Sigmoid colon (tissue), 4 donors: Measurements from ENCODE around the genes LRRC7 and RABGGTB.

- PRO-cap: no peak
- RAMPAGE, long total RNA, 4 experiments: no peak in any of the 4 experiments
Measured at GRCh38 chr1:67748366-67749359, 63.7 kb downstream of the GADD45A start.

DNA sequence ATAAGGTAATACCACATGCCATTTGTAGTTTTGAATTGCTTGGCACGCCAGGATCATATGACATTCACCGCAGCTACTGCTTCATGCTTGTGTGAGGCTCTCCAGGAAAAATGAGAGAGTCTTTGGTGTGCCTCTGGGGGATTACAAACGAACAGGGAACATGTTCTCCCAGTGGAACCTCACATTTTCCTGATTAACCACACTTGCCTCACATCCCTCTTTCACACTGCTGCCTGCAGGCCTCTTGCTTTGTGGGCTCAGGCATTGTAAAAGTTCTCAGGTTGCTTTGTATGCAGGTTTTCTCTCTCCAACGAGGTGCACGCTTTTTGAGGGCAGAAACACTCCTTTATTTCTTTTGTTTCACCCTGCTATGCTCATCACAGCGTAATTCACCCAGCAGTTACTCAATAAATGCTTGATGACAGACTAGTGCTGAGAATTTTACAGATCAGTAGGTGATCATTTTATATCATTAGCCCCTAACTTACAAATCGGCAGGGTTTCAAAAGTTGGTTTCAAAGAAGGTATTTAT lies 65.2 kb downstream of the GADD45A start:
- PRO-cap: unidirectional peak, plus-strand start at position 60 of the sequence; unidirectional peak, plus-strand start at position 211 of the sequence
- RAMPAGE, long total RNA, 4 experiments: no peak in any of the 4 experiments

DNA sequence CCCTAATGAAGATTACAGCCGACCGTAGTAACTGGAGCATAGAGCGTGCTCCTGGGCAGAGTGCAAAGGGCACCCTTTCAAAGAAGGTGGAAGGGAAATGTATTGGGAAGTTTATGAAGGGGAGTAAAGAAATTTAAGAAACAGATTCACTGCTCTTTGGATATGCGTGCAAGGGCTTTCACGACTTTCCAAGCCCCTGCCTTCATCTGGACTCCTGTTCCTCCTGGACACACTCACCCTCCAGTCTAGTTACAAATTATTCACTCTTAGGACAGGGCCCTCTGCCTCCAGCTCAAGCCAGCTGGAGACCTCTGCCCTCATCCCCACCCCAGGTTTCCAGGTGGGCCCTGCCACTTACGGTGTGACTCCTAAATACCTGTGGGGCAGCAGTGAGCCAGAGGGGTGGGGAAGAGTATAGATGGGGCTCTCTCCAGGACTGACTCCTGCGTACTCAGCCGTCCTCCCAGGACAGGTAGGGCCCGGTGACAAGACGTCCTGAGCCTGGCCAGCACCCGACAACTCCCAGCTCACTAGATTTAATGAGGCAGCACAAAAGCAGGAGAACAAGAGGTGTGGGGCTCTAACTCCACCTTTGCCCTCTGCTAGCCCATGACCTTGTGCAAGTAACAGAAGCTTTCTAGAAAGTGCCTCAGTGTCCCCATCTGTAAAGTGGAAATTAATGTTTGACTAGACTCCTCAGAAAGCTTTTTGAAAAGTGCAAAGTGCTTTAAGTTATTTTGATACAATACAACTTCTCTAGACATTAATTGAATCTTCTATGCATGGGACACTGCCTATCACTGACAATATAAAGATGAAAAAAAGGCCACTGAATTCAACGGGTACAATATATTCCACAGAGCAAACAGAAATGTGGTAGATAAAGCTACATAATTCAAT lies 16.8 kb downstream of the GNG12 start:
- PRO-cap: no peak
- RAMPAGE, long total RNA, 4 experiments: no peak in any of the 4 experiments

GRCh38 chr1:68115842-68116702 lies 65.6 kb upstream of the DIRAS3 start:
- PRO-cap: no peak
- RAMPAGE, long total RNA, 4 experiments: no peak in any of the 4 experiments

- PRO-cap: no peak
- RAMPAGE, long total RNA, 4 experiments: no peak in any of the 4 experiments
Measured at GRCh38 chr1:68191332-68191791, 41.0 kb downstream of the WLS start.

DNA sequence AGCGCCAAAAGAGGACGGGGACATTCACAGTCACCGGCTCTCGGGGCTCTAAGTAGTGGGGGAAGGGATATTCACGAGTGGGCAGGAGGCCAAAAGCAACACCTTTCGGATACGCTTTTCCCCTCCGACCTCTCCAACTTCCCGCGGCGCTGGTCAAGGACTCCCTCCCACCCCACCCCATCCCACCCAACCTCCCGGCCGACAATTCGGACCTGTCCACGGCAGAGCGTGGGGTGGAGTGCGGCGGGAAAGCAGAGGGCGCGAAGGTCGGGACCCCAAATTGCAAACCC lies 1.0 kb downstream of the WLS start:
- PRO-cap: no peak
- RAMPAGE, long total RNA, 4 experiments: no peak in any of the 4 experiments

DNA sequence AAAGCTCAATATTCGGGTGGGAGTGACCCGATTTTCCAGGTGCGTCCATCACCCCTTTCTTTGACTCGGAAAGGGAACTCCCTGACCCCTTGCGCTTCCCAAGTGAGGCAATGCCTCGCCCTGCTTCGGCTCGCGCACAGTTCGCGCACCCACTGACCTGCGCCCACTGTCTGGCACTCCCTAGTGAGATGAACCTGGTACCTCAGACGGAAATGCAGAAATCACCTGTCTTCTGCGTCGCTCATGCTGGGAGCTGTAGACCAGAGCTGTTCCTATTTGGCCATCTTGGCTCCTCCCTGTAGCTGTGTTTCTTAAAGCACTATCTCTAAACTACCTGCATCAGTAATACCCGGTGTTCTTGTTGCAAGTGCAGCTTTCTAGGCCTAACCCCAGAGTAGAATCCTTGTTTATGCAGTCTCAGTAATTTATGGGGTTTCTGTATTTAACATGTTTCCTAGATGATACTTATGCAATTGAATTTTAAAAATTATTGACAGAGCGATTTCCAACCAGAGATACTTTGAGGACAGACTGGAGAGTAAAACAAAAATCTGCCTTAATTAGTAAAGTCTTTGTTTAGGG lies 447.4 kb upstream of the LRRC7 start:
- PRO-cap: no peak
- RAMPAGE, long total RNA, 4 experiments: no peak in any of the 4 experiments

DNA sequence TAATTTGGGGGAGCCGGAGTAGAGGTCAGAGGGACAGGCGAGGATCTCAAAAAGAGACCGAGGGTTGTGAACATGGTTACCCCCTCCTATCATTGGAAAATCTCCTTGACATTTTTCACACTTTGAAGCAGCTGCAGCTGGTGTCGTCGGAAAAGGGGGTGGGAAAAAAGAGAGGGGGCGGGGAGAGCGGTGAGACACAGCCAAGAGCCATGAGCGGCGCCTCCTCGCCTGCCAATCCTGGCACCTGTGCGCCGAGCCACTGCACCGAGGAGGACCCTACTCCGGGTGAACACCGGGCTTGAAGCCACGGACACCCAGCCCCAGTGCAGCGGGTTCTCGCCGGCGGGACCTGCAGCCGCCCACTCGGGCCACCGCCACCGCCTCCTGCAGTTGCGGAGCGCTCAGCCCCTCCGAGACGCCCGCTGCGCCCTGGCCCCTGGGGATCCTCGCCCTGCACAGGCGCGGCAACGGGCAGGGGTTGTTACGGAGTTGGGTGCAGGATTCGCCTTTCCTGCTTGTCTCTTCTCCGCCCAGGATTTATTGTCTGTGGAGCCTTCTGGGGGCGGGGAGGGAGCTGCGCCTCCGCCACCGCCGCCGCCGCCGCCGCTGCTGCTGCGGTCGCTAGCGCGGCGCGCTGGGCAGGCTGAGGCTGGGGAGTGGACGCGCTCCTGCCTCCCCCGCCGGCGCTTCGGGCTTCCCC lies at the start of gene LRRC7:
TSS of gene LRRC7 (plus strand) at position 231 of the 700 bp plus-strand sequence.
- PRO-cap: no peak
- RAMPAGE, long total RNA, 4 experiments: no peak in any of the 4 experiments

DNA sequence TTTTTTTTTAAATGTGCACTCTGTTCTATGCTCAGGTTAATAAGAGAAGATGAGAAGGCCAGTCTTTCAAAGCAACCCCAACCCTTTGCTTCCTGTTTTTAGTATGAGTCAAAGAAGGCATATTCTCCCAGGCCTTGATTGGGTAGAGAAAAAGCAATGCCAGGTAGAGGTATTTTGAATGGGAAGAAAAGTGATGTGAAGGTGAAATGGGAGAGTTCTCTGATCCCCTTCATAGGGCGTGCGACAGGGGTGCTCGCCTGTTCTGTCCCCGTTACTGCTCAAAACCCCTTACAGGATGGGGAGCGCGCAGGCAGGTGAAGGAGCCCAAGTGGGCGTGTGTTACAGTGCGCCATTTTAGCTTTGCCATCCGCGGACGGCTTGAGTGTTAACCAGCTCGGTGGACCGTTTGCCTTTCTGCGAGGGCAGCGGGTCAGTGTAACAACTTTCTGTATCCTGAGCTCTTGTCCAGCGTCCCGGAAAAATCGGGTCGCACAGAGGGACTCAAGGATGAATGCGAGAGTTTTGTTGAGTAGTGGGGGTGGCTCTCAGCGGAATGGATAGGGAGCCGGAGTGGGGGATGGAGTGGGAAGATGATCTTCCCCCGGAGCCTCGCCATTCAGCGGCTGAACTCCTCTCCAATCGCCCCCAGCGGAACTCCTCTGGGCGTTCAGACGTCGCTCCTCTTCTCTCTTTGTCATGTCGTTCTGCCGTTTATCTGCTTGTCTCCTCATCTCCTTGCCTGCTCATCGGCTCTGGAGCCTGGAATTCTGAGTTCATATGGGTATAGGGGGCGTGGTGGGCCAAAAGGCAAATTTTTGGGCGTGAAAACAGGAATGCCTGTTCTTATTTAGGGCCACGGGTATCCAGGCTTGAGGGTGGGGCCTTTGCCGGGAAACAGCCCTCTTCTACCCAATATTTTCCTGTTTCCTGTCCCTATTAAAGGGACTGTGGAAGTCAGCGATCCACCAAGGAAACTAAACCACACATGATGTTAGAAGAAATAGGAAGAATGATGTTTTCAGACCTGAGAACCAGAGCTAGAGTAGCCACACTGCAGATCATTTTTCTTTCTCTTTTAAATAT lies 295.4 kb downstream of the CTH start:
- PRO-cap: no peak
- RAMPAGE, long total RNA, 4 experiments: no peak in any of the 4 experiments

GRCh38 chr1:70720145-70720529 lies 309.1 kb downstream of the CTH start:
- PRO-cap: no peak
- RAMPAGE, long total RNA, 4 experiments: no peak in any of the 4 experiments

- PRO-cap: no peak
- RAMPAGE, long total RNA, 4 experiments: start-site peak on the minus strand in 1 of 4 experiments, at chr1:71404640-71404779 at its widest, 181 reads per replicate
Measured at GRCh38 chr1:71404396-71405132, 323.7 kb upstream of the ZRANB2 start.

DNA sequence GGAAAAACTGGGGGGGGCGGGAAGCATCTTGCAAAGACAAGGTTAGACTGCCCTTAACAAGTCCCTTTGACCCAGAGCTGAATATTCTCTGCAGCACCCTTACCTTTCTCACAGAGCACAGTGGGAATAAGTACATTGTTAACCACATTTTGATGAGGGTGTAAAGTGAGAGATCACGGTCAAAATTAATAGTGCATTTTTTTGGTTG lies 275.7 kb downstream of the NEGR1 start:
- PRO-cap: no peak
- RAMPAGE, long total RNA, 4 experiments: no peak in any of the 4 experiments

GRCh38 chr1:75615877-75616922 lies 5.3 kb upstream of the SLC44A5 start:
- PRO-cap: no peak
- RAMPAGE, long total RNA, 4 experiments: no peak in any of the 4 experiments

- PRO-cap: no peak
- RAMPAGE, long total RNA, 4 experiments: no peak in any of the 4 experiments
Measured at GRCh38 chr1:75677456-75677847, 47.1 kb upstream of the ACADM start.

GRCh38 chr1:75723869-75724177 lies 686 bp upstream of the ACADM start:
- PRO-cap: no peak
- RAMPAGE, long total RNA, 4 experiments: no peak in any of the 4 experiments

GRCh38 chr1:75732569-75732980 lies 8.1 kb downstream of the ACADM start:
- PRO-cap: no peak
- RAMPAGE, long total RNA, 4 experiments: no peak in any of the 4 experiments

DNA sequence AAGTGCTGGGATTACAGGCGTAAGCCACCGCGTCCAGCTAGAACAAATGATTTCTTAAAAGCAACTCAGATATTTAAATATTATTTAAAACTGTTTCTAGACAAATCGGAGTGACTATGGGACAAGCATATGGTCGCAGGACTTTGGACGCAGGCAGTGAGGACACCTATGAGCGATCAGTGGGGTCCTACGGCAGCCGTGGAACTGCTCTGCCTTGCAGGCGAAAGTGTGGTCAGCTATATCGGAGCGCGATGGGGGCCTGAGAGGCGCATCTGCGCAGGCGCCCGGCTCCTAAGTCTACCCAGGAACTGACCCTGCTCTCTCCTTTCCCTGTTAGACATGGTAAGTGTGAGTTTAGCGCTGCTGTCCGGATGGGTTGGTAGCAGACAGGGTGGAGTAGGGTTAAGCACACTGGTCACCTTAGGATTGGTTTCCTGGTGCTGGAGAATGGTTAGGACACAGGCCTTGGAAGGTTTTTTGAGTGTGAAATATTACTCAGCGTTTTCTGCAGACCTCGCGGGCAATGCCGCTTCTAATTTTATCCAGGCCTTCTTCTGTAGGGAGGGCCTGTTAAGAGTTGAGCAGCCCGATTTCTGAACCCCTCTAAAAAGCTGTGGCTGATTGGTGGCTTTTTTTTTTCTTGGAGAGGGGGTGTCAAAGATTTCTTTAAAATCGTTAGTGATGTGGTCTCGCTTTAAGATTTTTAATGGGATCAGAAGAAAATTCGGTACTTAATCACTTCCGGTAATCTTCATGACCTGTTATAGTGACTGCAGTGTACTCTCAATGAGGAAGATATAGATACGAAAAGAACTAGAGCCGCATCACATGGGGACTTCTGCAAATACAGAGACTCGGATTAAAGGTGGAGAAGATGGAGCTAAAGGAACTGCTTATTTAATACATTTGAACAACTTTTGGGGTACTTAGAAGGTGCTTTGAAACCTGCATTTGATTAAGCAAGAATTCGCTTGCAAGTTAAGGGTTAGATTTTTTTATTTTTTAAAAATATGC lies at the start of gene RABGGTB:
TSS of gene RABGGTB (plus strand) at position 324 of the 1,014 bp plus-strand sequence.
- PRO-cap: bidirectional peak, plus-strand start at position 333 of the sequence, minus-strand start at position 211 of the sequence
- RAMPAGE, long total RNA, 4 experiments: start-site peak on the plus strand in 4 of 4 experiments, centred at positions 283 to 336 of the sequence, 42 to 103 reads per replicate

DNA sequence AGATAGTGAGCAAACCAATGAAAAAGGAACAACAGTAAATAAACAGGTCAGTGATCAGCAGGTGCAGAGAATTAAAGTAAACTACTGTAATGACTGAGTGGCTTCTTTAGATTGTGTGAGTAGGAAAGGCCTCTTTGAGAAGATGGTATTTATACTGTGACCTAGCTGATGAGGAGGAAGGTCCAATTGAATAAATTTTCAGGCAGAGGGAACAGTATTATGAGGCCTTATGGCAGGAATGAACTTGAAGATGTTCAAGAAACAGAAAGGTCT lies 3.4 kb downstream of the ASB17 start:
- PRO-cap: no peak
- RAMPAGE, long total RNA, 4 experiments: no peak in any of the 4 experiments

- PRO-cap: no peak
- RAMPAGE, long total RNA, 4 experiments: no peak in any of the 4 experiments
Measured at GRCh38 chr1:76110097-76111074, 35.8 kb downstream of the ST6GALNAC3 start.

- PRO-cap: no peak
- RAMPAGE, long total RNA, 4 experiments: no peak in any of the 4 experiments
Measured at GRCh38 chr1:76115728-76116274, 41.3 kb downstream of the ST6GALNAC3 start.